Epithelial cell of alveolus of lung (primary cell): ENCODE measurements around the gene ZNF513.

- RAMPAGE, long total RNA: no peak
- RRBS: no CpG with 5 or more reads among the region's 2 CpGs
These were observed 1.1 kb upstream of the MPV17 start for GRCh38 chr2:27323941-27324445.

- RAMPAGE, long total RNA: no peak
- RRBS: no CpG with 5 or more reads among the region's 6 CpGs
These were observed 4.5 kb downstream of the GTF3C2 start for GRCh38 chr2:27351864-27352635.

GRCh38 chr2:27376283-27377427 lies 3.9 kb downstream of the ZNF513 start:
- RAMPAGE, long total RNA: no peak
- RRBS: no CpG with 5 or more reads among the region's 20 CpGs

- RAMPAGE, long total RNA: no peak
- RRBS: under 1% methylated on average over 16 of the region's 85 CpGs
These were observed at the start of gene ZNF513 for GRCh38 chr2:27380057-27381128. TSS of gene ZNF513 (minus strand) at chr2:27380734.

- RAMPAGE, long total RNA: no peak
- RRBS: no CpG with 5 or more reads among the region's 5 CpGs
These were observed 1.3 kb downstream of the SLC4A1AP start for GRCh38 chr2:27665004-27665391.

GRCh38 chr2:27724237-27724580 lies 47.3 kb upstream of the MRPL33 start:
- RAMPAGE, long total RNA: no peak
- RRBS: no CpG with 5 or more reads among the region's 3 CpGs

DNA sequence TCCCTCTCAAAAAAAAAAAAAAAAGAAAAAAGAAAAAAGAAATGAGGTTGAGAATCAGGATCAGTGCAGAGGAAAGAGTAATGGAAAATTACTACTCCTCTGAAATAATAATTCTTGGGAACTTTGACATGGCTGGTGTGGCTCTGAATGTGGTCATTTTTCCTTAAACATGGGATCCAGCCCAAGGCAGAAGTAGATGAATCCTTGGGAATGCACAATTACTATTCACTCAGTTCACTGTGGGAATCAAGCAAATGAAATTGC lies 8.8 kb upstream of the MRPL33 start:
- RAMPAGE, long total RNA: no peak

DNA sequence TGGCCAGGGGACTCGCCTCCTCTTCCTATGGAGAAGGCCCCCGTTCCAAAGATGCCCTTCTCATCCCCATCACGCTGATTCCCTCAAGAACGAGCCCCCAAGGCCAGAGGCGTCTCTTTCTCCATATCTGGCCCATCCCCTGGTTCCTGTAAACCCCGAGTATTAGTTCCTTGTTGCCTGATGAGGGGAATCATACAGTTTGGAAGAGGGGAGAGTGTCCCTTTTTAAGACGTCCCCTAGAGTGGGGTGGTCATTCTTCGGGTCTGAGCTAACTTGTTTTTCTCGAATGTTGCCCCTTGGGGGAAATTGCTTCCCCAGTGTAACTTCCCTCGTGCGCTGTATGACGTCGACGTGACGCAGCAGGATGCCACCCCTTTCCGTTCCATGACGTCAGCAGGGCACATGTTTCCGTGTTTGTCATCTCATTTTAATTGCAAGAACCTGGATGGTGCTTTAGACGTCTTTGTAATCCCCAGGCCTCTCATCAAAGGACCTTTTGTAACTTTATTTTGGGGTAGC lies 449 bp downstream of the BABAM2 start:
- RAMPAGE, long total RNA: no peak
- RRBS: no CpG with 5 or more reads among the region's 19 CpGs

GRCh38 chr2:28117226-28117579 lies 226.7 kb downstream of the BABAM2 start:
- RAMPAGE, long total RNA: no peak
- RRBS: no CpG with 5 or more reads among the region's 2 CpGs

DNA sequence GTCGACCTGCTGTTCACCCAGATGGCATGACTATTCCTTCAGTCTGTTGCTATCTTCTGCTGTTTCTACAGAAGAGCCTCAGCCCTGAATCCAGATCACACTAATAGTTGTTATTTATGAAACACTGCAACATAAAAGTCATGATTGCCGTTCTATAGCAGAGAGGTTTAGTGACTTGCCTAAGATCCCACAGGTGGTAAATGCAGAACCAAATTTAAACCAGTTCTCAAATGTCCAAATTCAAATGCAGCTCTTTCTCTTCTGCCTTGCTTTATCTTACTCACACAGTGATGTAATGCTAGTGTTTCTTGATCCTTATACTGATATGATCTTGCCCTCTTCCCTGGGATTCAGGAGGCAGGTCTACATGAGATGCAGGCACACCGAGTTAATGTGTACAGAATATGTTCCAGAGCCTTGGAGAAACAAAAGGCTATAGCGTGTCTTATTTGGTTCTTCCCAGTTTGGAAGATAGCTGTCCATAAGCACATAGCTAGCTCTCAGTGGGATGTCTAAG lies 122.0 kb upstream of the FOSL2 start:
- RAMPAGE, long total RNA: no peak
- RRBS: no CpG with 5 or more reads among the region's 4 CpGs

GRCh38 chr2:28327093-28327434 lies 65.6 kb upstream of the FOSL2 start:
- RAMPAGE, long total RNA: no peak
- RRBS: no CpG with 5 or more reads among the region's 4 CpGs

DNA sequence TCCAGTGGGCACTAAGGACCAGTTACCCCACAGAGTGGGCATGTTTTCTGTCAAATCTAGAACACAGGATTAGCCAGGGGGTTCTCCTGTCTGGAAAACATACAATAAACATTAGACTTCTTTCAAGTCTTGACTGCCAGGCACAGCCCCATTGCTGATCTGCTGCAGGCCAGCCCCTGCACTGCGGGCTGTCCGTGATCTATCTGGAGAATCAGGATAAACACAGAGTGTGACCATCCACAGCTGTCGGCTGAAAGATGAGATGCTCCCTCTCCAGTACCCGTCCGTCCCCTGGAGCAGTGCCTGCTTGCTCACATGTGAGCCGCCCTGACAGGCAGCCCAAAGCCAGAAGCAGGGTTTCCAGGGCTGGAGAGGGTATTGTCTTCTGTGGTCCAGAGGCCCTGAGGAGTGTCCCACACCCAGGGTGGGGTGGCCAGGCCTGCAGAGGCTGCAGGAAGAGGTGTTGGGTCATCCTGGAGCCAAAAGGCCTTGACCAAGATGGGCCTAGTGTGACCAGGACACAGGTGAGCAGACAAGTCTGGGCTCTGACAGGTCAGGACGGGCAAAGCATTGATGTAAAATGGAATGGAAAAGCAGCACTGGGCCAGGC lies 46.0 kb upstream of the FOSL2 start:
- RAMPAGE, long total RNA: no peak
- RRBS: no CpG with 5 or more reads among the region's 7 CpGs

DNA sequence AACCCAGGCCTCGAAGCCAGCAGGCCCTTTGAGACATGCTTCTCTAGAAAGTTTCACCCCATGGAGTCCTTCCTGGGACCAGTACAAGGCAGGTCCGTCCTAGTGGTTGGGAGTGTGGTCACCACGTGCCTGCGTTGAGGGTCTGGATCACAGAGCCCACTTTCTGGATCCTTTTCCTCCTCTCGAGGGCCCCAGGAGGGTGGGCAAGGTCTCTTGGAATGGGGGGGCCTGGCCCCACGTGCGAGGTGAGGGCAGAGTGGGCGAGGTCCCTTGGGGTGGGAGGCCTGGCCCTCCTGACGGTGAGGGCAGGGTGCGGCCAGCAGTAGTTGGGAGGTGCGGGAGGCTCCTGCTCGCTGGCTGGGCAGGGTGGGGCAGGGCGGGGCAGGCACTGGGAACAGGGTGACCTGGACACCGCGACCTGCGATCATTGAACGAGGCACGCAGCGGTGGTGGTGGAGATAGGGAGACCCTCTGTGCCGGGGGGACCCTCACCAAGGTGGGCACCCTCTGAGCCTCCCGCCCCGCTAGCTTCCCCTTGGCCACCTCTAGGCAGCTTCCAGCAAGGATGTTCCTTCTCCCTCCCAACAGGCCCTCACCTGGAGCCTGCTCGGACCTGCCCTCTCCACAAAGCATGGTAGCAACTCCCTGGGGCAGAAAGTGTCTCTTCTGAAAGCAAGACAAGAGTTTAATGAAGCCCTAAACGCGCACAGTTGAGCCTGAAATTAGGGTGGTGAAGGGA lies 15.5 kb upstream of the FOSL2 start:
- RAMPAGE, long total RNA: no peak
- RRBS: no CpG with 5 or more reads among the region's 25 CpGs

DNA sequence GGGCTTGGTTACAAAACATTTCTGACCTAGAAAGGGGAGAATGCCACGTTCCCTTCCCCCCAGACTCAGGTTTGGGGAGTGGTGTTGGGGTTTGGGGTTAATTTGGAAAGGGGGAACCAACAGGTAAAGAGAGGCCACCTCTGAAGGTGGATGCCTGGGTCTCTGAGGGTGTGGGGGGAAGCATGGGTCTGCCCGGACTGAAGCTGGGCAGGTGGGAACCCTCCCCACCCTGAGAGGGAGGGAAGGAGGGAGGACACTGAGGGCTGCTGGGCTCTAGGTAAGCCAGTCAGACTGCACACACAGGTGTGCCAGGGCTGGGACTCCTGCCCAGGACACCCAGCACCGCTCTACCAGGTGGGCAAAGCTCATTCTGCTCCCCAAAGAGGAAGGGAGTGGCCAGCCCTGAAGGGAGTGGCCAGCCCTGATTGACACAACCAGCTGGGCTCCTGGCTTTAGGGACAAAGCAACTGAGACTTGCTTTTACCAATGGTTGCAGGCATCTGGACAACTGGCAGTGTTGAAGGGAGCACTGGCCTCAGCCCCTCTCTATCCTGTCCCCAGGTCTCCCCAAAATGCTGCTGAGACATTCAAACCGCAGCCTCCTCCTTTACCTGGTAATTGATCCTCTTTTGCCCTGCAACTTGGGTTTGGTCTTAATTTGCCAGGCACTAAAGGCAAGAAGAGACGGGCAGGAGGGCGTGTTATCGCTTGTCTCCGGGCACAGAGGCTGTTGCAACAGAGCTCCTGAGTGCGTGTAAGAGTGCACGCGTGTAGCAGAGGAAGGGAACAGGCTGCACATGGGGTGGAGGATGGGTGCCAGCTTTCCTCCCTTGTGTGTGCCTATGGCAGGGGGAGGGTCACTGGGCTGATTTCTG lies 14.6 kb upstream of the FOSL2 start:
- RAMPAGE, long total RNA: no peak
- RRBS: no CpG with 5 or more reads among the region's 11 CpGs

DNA sequence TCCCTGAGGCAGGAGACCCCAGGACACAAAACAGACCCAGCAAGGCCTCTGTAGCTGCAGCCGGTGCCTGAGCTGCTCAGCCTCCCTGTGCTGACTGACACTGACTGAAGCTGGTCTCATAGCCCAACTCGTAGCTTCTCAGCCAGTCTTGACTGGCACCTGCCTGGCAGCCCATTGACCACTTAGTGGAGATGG lies 14.1 kb upstream of the FOSL2 start:
- RAMPAGE, long total RNA: no peak
- RRBS: no CpG with 5 or more reads among the region's 2 CpGs

DNA sequence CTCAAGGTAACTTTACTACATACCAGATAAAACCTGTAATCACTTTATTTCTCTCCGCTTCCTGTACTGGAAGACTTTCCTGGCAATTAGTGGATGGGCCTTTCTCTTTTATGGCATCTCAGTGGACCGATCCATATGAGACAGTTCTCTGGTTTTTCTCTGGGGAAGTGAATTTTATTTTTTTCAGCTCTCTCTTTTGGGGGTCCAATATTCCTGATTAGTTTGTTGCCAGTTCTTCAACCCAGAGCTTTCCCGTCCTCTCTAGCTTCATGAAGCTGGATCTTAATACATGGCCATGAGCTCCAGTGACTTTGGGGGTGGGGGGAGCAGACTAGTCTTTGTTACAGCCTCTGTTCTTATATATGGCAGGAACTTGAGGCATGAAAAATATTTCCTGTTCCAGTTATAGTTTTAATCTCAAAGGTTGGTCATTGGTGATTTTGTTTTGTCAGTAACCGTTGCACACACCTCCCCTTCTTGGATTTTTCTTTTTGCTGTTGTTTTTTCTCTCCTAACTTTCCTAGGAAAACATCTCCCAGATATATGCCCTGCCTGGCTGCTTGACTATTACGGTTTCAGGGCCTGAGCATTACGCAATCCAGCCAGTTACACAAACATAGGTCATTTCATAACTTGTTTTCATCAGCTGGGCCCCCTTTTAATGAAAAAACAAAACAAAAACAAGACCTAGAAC lies 3.5 kb downstream of the FOSL2 start:
- RAMPAGE, long total RNA: no peak
- RRBS: no CpG with 5 or more reads among the region's 6 CpGs

GRCh38 chr2:28528080-28528893 lies 32.4 kb downstream of the PLB1 start:
- RAMPAGE, long total RNA: no peak
- RRBS: no CpG with 5 or more reads among the region's 9 CpGs

DNA sequence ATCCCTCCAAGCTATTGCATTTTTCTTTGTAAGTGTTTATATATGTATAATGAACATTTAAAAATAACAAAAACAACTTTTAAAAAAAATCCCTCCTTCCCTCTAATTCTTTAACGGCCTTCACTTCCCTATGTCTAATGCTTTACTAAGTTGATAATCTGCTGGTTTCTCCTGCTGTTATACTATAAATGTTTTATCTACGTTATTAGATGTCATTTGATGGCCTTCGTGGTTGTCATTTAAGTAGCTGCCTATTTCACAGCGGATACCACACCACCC lies 51.9 kb downstream of the PLB1 start:
- RAMPAGE, long total RNA: no peak
- RRBS: no CpG with 5 or more reads among the region's 4 CpGs

DNA sequence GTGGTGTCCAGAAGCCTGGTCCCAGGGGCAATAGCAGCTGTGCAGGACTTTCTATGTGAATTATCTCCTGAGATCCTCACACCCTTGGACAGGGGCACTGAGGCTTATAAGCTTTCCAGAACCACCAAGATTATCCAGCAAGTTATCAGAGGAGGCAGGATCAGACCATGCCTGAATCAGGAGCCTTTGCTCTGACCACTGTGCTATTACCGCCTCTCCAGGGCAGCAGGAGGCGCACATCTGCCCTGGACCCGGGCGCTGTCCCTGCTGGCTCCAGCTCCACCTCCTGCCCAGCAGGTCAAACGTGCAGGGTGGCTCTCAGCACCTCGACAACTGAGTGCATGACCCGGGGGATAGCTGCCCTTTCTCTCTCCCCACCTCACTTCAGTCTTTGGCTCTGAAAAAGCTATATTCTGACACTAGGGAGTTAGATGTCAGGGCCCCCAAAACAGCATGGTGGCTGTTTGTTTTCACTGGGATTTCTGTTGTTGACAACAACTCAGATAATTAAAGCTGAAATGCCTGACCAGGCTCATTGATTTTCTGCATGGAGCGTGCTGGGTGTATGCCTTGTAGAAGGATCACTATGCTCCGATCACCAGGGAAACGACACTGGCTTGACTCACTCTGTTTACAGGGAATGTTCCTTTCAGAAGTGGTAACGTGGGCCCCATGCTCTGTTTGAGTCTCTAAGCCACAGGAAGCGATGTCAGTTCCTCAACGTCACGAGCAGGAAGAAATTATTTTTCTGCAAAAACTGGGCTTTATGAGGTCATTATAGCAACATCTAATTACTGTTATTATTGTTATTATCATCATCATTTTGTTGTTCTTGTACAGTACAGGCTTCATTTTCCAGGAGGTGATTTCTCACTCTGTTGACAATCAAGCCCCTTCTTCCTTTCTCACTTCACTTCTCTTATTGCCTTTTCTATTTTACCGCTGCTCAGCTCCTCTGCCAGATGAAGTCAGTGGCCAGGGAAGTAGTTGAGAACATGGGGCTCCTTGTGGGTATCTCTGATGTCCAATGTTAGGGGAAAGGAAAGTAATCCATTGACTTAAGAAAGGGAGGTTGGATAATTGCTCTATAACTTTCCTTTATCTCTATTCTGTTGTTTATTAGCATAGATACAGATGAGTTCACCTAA lies 125.6 kb downstream of the PLB1 start:
- RAMPAGE, long total RNA: no peak
- RRBS: 26% methylated on average over 4 of the region's 15 CpGs

GRCh38 chr2:28624677-28625824 lies 126.6 kb upstream of the PPP1CB start:
- RAMPAGE, long total RNA: no peak
- RRBS: no CpG with 5 or more reads among the region's 22 CpGs